BJ (cell line): ENCODE measurements around the genes METTL3 and MRPL52.

DNA sequence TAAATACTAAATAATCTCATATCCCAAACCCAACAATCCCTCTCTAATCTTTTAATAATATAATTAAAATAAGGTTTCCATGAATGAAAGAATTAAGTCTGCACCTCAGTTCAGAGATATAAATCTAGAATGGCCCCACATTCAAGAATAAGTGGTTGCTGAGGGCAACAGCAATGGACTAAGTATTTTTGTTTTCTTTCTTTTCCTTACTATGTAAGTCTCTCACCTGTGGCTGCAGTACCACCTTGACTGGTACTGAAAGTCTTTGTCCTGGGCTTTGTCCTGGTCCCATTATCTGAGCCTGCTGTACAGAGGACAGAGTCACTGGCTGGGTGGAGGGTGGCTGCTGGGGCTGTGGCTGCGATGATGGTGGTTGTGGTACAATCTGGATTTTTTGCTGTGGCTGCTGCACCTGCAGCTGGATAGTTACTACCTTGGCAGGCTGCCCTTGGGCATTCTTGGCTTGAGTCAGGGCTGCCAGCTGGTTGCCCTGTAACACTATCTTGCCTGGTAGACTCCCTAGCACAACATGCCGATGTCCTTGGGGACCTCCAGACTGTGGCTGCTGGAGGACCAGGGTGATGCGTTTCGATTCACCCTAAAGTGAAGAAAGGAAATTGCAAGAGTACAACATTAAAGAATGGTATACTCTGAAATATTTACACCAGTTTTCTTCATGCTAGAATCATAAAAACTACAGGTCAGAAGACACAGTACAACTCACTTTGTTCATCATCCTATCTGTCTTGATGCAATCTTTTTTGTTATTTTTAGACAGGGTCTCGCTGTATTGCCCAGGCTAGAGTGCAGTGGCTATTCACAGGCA, 27.0 kb downstream of the CHD8 start:
- CAGE, long polyA plus RNA: no peak
- RRBS: no CpG with 5 or more reads among the region's 5 CpGs

GRCh38 chr14:21459181-21459671, 3.3 kb upstream of the CHD8 start:
- CAGE, long polyA plus RNA: no peak
- RRBS: no CpG with 5 or more reads among the region's 1 CpG

- CAGE, long polyA plus RNA: no peak
- RRBS: no CpG with 5 or more reads among the region's 1 CpG
These were observed 10.0 kb downstream of the METTL3 start for GRCh38 chr14:21501120-21501526.

DNA sequence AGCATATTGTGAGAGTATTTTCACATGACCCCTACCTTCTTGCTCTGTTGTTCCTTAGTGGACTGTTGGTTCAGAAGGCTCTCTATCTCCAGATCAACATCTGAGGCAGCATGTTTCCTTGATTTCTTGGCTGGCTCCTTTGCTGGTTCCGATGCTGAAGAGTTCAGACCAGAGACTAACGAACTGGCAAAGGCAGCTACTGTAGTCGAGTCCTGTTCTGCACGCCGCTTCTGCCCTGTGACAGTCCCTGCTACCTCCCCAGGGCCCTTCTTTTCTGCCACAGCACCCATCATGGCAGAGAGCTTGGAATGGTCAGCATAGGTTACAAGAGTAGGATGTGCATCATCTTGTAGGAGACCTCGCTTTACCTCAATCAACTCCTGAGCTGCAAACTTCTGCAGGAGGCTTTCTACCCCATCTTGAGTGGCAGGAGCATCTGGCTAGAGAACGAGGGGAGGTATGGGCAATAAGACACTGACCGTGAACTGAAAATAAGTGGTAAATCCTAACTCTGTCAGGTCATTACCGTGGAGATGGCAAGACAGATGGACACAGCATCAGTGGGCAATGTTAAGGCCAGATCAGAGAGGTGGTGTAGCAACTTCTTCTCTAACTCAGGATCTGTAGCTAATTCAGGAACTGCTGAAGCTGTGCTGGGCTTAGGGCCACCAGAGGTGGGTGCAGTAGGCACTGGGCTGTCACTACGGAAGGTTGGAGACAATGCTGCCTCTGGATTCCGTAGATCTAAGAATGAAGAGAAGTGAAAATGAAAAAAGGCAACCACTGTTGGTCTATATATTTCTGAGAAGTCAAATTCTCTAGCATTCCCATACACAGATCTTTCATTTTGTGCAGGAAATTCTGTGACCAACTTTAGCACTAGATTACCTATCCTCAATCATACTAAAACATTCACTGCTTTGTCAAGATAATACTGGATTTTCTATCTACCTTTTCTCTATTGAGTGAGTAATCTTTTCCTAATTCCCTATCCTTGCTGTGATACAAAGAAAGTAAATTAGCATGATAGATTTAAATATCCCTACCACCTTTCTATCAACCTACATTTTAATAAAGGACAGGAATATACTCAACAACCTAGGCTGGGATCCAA, 7.6 kb downstream of the METTL3 start:
- CAGE, long polyA plus RNA: no peak
- RRBS: no CpG with 5 or more reads among the region's 11 CpGs

DNA sequence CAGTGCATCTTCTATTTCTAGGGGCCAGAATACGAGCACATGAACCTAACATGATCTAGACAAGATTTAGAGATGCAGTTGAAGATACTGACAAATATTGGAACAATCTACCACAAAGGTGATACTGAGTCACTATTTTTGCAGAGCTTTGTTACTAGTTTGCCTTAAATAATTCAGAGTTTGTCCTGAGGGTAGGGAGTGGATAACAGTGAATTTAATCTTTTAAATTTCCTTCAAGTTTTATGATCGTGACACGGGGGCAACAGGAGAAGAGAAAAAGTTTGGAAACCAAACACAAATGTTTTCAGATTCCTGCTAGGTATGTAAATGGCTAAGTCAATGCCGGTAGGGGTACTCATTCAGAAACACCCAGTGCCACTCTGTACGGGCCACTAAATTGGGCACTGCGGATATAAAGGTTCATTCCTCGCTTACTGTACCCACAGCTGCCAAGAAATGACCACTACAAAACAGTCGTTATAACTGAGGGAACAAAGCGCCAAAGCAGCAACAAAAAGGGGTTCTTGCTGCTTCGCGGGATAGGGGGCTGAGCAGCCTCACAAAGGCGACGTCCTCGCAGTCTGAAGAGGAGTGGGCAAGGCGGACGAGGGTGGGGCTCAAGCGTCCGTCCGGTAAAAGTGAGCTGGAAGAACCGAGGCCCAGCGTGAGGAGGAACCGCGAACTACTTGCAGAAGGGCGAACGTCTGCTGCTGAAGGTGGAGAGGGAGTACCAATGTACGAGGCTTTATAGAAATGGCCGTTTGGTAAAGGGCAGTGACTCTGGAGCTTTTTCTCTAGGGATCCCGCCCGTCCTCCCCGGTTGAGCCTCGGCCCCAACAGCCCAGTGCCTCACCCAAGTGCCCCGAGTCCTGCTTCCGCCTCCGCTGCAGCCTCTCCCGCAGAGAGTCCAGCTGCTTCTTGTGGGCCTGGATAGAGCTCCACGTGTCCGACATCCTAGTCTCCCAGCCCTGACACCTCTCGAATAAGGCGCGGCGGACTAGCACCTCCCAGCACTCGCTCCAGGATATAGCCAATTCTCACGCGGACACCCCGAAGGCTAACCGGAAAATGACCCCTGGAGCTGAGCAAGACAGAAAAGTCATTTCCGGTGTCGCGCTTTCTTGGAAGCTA, at the start of gene METTL3:
Gene METTL3, minus strand, starts transcription at position 1,070 of the 1,131 bp plus-strand sequence.
- CAGE, long polyA plus RNA: start-site peak on the minus strand centred at position 1,019 of the sequence, 93 bp wide, 622 and 428 reads in 2 replicates
- RRBS: 0% methylated on average over 3 of the region's 49 CpGs

- CAGE, long polyA plus RNA: no peak
- RRBS: no CpG with 5 or more reads among the region's 2 CpGs
These were observed 38.5 kb upstream of the OR4E1 start for GRCh38 chr14:21712013-21712580.

DNA sequence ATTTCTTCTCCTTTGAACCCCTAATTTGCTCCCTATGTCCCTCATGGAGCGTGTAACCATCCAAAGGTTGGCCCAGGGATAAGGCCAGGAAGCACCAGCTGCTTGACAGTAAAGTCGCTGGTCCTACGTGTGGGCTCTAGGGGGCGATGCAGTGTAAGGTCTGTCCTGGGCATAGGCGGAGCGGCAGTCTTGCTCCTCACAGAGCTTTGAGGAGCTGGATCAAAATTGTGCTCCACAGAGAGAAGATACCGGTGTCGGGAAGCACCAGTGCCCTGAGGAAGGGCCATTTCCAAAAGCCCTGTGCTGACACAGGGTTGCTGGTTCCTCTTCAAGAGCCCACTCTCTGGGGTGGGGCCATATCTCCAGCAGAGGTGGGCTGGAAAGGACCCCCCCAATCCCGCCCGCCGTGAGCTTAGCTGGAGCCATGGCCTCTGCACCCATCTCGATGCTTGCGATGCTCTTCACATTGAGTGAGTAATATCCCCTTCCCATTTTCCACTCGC, 49.9 kb upstream of the OR4E1 start:
- CAGE, long polyA plus RNA: no peak
- RRBS: no CpG with 5 or more reads among the region's 14 CpGs

- CAGE, long polyA plus RNA: no peak
- RRBS: no CpG with 5 or more reads among the region's 4 CpGs
These were observed 151.7 kb upstream of the OR4E1 start for GRCh38 chr14:21825247-21825698.

GRCh38 chr14:22007196-22007801, 333.7 kb upstream of the OR4E1 start:
- CAGE, long polyA plus RNA: no peak
- RRBS: no CpG with 5 or more reads among the region's 5 CpGs

GRCh38 chr14:22071093-22071656, 397.6 kb upstream of the OR4E1 start:
- CAGE, long polyA plus RNA: no peak
- RRBS: no CpG with 5 or more reads among the region's 12 CpGs

GRCh38 chr14:22095641-22096207, 422.1 kb upstream of the OR4E1 start:
- CAGE, long polyA plus RNA: no peak
- RRBS: no CpG with 5 or more reads among the region's 1 CpG

DNA sequence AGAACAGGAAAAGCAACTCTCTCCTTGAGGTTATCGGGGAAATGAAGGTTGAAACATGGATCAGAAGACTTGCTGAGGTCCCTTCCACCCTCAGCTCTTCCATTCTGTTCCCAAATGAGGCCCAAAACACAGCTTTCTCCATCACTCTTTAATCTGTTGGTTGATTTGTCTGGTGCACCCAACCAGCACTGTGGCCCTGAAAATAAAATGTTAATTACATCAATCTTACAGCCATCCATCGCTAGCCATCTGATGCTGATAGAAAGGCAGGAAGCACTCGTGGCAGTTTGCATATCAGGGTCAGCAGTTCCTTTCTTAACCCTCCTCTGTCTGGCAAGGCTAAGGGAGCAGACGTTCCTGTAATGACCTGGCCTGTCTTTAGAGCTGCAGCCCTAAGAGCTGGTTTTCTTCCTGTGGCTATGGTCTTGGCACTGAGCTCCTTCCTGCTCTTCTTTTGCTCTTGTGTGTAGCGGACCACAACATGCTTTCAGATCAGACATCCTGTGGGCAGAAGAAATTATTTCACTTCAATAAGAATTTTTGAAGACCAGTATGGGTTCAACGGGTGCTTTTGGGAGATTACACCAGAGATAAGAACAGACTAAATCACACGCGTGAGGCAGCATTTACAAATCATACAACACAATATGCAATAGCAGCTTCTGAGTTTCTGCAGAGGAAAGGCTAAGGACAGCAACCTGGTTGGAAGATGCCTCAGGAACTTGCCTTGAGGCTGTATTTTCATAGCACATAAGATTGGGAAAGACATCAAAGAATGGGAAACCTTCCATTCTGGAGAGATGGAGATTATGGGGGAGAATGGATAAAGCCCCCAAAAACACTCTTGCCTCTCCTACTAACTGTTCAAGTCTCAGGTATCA, 170.3 kb downstream of the DAD1 start:
- CAGE, long polyA plus RNA: no peak
- RRBS: no CpG with 5 or more reads among the region's 8 CpGs

DNA sequence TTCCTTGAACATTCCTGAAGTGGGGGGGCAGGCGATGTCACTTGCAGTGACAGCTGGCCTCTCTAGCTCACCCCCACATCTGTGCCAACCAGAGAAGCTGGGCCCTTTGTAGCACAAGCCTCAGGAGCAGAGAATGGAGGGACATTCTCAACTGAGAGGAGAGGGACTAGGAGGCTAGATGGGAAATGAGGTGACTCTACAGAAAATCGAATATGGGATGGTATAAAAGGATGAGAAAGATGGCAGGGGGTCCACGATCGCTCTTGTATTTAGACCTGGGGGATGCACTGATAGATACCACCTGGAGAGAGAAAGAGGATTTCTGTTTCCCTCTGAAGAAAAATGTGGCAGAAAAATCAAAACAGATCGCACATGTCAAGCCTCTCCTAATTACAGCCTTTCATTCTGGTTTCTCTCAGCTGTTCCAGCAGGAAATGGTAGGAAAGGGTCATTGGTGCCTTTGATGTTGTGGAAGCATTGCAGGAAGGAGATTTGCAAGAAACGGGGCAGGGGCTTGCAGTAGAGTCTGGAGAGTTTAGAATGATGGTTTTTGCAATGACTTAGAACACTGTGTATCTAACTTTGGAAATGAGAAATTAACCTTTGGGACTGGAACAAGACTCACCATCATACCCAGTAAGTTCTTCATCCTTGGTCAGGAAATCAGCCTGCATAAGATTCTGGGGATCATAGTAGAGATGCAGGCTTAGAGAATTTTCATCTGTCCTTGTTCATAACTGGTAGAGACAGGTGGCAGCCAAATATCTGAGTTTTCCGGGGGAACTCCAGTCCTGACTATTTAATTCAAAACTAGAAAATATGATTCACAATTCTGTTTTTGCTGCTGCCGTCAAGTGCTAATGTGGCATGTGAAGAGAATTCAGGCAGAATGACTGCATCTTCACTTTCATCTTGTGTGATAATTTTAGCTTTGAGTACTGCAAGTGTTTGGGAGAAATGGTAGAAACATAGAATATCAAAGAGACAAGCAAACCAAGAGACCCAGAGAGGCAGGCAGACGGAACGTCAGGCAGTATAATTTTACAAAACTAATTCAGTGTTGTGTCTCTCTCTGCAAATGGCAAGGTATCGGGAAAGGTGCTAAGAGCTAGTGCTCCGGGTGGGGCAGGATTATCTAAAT, 98.7 kb downstream of the DAD1 start:
- CAGE, long polyA plus RNA: no peak
- RRBS: no CpG with 5 or more reads among the region's 12 CpGs

GRCh38 chr14:22500782-22501430, 88.1 kb downstream of the DAD1 start:
- CAGE, long polyA plus RNA: no peak
- RRBS: no CpG with 5 or more reads among the region's 5 CpGs

GRCh38 chr14:22517201-22517989, 71.6 kb downstream of the DAD1 start:
- CAGE, long polyA plus RNA: no peak
- RRBS: no CpG with 5 or more reads among the region's 7 CpGs

DNA sequence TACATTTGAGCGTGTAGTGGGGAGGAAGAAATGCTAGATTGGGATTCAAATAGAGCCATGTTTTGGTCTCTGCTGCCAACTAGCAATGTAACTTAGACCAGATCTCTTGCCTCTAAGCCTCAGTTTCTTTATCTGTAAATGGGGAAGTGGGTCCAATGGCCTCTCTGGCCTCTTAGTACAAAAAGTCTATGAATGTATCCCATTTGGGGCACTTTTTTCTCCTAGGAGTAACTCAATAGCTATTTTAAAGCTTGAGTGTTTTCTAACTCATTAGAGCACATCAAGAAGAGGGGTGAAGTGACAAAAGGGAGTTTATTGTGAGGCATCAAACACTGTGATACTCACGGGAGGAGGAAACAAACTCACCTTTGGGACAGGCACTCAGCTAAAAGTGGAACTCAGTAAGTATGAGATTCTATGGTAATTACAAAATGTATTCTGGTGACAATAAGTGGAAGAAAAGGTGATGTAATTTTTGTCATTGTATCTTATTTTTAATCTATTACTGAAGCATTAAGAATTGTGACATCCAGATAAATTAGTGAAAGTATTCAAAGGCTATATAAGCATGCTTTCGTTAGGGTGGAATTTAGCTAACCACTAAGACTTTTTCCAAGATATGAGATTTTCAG, 55.7 kb downstream of the DAD1 start:
- CAGE, long polyA plus RNA: no peak
- RRBS: no CpG with 5 or more reads among the region's 3 CpGs

DNA sequence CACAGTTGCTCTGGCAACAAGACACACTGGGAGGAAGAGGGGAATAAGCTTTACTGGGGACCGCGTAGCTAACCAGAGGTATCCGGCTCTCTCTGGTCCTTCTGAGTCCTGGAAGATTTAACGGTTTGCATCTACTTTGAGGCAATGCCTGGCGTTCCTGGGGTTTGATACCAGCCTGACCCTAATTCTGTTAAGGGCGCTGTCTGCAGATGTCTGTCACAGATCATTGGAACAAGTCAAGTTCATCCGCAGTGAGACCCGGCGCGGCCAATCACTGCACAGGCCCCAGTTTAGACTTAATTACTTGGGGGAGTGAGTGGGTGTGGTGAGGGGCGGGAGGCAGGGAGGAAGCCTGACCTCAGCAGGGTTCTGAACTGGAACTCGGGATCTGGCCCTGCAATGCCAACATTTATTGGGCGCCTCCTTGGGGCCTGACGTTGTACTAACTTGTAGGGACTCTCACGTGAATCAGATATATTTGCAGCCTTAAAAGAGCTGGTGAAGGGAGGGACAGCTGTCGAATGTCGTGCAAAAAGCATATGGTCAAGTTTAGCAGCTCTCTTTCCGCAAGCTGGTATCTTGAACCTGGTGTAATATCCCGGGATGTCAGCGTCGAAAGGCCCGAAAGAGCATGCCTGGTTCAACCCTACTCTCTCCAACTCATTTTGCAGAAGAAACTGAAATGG, 575 bp upstream of the DAD1 start:
- CAGE, long polyA plus RNA: no peak
- RRBS: no CpG with 5 or more reads among the region's 22 CpGs

DNA sequence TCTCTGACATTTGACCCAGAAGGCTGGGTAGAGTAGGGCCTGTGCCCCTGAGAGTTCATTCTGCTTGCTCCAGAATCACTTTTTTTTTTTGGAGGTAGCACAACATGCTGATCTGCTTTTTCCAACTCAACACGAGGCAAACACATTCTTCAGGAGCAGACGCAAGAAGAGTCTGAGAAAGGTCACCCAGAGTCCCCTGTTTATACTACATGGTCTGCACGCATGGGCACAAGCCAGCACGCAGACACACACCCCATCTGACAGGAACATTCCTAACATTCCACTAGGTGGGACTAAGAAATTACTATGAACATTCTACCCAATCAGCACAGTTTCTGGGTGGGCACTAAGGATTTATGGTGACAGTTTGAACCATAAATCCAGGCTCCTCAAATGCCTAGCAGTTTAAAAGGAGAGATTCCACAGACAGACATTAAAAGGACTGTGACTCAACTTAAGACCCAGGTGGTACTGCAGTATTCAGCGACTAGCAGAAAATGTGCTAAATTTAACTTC, 16.1 kb downstream of the ABHD4 start:
- CAGE, long polyA plus RNA: no peak
- RRBS: no CpG with 5 or more reads among the region's 5 CpGs

DNA sequence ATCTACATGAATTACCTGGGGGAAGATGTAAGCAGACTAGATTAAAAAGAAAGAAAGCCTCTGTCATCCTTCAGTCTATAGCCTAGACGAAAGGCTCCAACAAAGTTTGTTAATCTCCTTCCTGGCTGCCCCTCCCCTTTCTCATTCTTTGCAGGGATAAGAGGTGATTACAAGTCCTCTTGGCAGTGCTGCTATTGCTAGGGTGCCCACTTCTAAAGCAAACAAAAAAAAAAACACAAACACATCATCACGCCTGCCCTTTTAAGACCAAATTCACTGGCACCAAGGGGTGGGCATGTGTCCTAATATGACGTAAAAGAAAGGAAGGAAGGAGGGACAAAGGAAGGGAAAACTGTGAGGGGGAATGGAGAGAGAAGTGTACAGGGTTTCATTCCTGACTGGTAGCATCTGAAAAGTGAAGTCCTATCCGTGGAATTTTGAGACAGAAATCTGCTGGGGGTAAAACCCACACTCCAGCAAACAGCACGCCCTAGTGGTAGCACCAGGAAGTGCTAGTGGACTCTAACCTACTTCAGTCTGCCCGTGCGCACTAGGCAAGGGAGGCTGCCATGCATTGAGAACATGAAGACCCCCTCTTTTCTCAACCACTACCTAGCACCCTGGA, 2.7 kb upstream of the SLC7A7 start:
- CAGE, long polyA plus RNA: no peak
- RRBS: no CpG with 5 or more reads among the region's 7 CpGs

GRCh38 chr14:22829421-22830630, at the start of gene MRPL52:
TSS of gene MRPL52 (plus strand) at chr14:22829887.
- CAGE, long polyA plus RNA: start-site peak on the plus strand at chr14:22829895-22829908, 539 and 451 reads in 2 replicates
- RRBS: 1% methylated on average over 6 of the region's 49 CpGs